Zone of skin (tissue), 1 donor: ENCODE data around the genes RNF175, SFRP2, FGB and MAP9.

DNA sequence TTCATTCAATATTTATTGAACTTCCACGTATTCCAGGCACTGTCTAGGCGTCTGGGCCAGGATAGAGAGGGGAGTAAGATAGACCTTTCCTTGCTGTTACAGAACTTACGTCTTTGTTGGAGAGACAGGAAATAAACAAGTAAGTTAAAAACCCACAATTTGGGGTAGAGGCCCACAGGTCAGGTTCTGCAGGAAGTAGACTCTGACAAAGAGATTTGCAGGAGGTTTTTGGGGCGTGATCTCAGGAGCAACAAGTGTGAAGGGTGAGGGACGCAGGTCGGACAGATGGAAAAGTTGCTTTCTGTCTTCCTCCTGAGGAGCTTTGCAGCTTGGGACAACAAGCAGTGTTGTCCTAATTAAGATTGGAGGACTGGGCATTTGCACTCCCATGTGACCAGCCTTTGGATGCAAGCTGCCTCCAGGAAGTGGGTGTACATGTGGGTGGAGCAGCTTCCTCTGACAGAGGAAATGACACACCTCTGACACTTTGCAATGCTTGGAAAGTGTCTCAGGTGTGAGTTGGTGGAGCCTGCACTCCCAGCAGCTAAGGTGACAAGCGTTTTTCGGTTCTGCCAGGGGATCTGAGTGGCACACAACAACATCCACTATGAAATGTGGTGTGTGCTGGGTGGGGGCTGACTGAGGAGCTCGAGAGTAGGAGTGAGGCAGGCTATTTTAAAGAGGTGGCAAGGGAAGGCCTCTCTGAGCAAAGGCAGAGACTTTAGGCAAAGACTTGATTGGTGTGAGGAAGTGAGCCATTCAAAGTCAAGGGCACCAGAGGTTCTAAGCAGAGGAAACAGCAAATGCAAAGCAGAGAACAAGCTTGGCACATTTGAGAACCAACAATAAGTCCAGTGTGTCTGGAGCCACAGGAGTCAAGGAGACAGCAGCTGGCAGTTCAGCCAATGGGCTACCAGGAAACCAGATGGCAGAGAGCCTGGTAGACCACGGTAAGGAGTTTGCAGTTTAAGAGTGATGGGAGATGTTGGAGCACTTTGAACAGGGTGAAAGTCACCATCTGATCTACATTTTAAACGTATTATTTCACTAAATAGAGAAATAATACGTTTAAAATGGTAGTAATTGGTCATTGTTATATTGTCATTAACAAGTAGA lies 339.8 kb upstream of the GATB start:
- RRBS: no CpG with 5 or more reads among the region's 12 CpGs

- RRBS: no CpG with 5 or more reads among the region's 4 CpGs
Observed at GRCh38 chr4:152121088-152121436, 360.3 kb upstream of the GATB start.

DNA sequence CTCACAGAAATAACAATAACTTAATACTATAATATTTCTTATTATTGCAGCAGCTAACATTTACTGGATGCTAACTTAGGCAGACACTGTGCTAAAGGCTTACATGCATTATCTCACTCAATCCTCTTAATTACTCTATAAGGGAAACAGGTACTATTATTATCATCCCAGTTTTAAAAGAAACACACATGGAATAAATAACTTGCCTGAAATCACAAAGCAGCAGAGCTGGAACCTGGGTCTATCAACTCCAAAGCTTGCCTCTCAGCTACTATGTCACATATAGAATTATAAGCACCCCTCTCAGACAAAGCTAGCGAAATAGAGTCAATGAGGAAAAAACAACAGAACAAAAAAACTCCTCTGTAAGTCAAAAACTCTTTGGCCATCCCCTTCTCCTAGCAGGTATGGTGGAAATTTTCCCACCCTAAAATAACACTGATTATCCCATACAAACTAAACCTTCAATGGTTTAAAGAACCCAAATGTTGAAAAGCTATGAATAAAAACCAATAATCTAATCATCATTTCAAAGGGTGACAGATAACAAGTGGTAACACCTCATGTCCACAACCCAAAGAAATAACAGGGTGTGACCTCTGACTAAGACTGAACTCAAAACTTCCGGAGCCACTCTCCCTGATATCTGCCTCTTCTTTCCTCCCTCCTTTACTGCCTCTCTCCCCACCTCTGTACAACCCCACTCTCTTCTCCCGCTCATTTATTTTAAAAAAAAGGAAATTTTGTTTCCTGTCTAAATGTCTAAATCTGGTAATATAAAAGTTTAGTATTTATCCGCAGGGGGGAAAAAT lies 11.7 kb downstream of the FBXW7 start:
- RRBS: no CpG with 5 or more reads among the region's 4 CpGs

- RRBS: no CpG with 5 or more reads among the region's 16 CpGs
Observed at GRCh38 chr4:152591331-152591953, 55.5 kb upstream of the FBXW7 start.

GRCh38 chr4:152885143-152885568 lies 51.0 kb upstream of the FHDC1 start:
- RRBS: no CpG with 5 or more reads among the region's 5 CpGs

DNA sequence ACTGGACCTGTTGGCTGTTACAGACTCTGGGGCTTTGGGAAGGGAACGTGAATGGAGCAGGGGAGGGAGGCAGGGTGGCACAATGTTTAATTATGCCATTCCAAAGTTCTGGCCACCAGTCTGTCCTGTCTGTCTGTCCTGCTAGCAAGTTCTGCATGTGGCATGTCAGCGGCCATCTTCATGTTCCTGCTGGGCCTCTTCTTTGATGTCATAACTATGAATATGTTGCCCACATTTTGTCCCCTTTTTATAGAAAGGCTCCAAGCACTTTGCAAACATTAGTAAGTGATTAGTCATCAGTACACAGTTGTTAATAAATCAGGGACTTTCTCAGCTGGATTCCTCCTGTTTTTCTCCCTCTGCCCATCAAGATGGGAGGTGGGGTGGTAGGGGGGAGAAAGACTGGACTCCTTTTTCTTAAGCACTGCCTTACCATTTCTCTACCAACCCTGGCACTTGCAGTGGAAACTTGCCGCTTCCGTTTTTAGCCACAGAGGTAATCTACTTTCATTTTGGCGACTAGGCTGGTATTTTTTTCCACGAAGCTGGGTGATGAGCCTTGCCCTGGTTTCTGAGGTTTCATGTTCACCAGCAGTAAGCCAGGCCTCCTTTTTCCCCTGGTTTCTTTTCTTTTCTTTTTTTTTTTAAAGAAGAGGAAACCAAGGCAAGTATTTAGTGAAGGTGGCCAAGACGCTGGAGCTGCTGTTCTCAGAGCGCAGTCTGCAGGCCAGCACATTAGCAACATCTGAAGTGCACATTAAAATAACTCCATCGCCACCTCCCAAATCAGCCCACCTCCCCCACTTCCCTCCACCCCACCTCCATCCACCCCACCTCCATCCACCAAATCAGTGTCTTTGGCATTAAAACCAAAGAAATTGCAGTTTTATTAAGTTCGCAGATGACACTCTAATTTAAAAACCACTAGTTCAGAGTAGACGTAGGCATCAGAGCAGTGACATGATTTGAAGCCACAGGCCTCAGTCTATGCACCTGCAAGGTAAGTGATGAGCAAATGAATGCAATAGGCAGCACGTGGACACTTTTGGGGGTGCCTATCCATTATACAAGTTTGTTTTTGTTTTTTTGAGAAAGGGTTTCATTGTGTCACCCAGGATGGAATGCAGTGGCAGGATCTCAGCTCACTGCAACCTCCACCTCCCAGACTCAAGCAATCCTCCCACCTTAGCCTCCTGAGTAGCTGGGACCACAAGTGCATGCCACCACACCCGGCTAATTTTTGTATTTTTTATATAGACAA lies 88.3 kb upstream of the TRIM2 start:
- RRBS: no CpG with 5 or more reads among the region's 13 CpGs

GRCh38 chr4:153223916-153224590 lies 19.8 kb downstream of the TRIM2 start:
- RRBS: no CpG with 5 or more reads among the region's 1 CpG

DNA sequence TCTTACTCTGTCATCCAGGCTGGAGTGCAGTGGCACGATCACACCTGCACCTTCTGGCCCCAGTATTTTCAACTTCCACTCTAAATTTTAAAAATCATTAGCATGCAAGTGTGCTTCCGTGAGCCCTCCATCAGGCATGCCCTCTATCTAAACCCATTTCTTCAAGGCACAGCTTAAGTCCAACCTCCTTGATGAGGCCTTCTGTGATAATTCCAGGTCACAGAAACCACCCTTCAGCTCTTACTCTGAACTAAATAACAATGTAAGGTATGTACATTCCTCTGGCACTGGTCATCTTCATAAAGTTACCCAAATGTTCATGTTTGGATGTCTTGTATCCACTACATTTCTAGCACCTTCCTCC lies 38.7 kb upstream of the TMEM131L start:
- RRBS: no CpG with 5 or more reads among the region's 2 CpGs

DNA sequence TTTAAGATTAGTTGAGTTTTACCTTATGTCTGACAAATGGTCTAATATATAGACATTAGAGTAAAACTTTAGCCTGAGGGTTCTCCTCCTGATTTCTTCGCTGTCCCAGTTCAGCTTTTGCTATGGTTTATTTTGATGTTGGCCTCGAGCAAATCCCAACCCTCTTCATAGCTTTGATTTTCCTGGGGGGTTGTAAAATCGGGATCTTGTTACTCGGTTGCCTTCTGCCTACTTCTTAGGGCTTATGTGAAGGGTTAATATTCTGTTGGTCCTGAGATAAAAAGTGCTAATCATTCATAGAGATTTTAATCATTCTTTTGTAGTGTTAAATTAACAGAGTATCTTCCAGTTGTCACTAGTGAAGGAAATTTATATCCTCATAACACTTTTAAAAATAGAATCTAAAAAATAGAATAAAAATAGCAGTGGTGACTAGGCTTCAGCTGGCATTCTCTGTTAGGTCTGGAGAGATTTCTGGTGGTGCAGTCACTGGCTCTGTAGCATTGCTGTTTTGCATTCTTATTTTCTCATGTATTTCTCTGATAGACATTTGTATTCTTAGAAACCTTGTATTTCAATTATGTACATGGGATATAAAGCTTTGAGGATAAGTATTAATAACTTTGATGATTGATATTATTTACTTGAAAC lies 87.5 kb downstream of the TMEM131L start:
- RRBS: no CpG with 5 or more reads among the region's 4 CpGs

DNA sequence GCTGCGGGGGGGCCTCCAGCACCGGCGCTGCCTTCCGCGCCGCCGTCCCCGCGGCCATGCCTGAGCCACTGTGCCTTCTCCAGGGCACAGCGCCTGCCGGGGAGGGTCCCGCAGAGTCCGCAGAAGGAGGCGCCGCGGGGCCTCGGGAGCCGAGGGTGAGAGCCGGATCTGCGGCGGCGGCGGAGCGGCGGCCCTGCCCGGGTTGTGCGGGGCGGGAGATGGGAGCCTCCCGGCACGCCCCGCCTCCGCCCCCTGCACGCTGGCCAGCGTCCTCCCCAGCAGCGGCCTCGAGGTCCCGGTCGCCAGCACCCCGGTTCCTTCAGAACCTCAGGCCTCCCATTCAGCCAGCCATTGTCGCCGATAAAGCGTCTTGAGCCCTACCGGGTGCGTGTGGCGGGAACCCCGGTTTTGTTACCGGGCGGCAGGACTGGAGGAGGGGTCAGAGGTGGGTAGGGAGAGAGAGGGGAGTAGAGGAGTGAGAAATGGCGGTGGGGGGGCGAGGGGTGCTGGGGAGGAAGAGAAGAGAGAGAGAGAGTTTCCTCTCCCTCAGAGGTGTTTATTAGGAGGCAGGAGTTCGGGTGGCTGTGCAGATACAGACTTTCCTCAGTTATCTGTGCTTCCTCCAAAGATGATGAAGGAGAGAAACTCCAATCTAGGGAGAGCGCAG lies at the start of gene RNF175:
TSS of gene RNF175 (minus strand) at position 220 of the 667 bp plus-strand sequence.
- RRBS: 3% methylated on average over 40 of the region's 52 CpGs

DNA sequence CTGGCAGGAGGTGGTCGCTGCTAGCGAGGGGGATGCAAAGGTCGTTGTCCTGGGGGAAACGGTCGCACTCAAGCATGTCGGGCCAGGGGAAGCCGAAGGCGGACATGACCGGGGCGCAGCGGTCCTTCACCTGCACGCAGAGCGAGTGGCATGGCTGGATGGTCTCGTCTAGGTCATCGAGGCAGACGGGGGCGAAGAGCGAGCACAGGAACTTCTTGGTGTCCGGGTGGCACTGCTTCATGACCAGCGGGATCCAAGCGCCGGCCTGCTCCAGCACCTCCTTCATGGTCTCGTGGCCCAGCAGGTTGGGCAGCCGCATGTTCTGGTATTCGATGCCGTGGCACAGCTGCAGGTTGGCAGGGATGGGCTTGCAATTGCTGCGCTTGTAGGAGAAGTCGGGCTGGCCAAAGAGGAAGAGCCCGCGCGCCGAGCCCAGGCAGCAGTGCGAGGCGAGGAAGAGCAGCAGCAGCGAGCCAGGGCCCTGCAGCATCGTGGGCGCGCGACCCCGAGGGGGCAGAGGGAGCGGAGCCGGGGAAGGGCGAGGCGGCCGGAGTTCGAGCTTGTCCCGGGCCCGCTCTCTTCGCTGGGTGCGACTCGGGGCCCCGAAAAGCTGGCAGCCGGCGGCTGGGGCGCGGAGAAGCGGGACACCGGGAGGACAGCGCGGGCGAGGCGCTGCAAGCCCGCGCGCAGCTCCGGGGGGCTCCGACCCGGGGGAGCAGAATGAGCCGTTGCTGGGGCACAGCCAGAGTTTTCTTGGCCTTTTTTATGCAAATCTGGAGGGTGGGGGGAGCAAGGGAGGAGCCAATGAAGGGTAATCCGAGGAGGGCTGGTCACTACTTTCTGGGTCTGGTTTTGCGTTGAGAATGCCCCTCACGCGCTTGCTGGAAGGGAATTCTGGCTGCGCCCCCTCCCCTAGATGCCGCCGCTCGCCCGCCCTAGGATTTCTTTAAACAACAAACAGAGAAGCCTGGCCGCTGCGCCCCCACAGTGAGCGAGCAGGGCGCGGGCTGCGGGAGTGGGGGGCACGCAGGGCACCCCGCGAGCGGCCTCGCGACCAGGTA lies at the start of gene SFRP2:
TSS of gene SFRP2 (minus strand) at position 738 of the 1,061 bp plus-strand sequence.
- RRBS: 5% methylated on average over 28 of the region's 90 CpGs

GRCh38 chr4:154562423-154563282 lies at the start of gene FGB:
Gene FGB (plus strand): TSS chr4:154563011.
- RRBS: no CpG with 5 or more reads among the region's 3 CpGs

GRCh38 chr4:154586165-154586904 lies 4.2 kb downstream of the FGA start:
- RRBS: 100% methylated on average over 1 of the region's 14 CpGs

DNA sequence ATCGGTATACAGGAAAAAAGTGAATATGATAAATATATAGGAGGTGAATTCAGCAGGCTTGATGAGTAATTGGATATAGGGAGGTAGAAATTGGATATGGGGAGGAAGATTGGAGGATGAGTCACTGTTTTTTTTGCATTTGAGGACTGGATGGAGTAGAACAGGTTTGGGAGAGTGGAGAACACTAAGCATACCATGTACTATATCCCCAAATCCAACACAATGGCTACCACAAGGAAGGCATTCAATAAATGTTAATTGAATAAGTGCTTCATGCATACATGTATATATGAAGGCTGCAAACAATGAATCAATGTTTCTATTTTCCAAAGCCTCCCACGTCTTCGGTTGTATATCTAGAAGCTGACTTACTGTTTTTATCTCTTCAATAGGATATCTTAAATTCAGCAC lies 9.7 kb downstream of the FGG start:
- RRBS: no CpG with 5 or more reads among the region's 3 CpGs

DNA sequence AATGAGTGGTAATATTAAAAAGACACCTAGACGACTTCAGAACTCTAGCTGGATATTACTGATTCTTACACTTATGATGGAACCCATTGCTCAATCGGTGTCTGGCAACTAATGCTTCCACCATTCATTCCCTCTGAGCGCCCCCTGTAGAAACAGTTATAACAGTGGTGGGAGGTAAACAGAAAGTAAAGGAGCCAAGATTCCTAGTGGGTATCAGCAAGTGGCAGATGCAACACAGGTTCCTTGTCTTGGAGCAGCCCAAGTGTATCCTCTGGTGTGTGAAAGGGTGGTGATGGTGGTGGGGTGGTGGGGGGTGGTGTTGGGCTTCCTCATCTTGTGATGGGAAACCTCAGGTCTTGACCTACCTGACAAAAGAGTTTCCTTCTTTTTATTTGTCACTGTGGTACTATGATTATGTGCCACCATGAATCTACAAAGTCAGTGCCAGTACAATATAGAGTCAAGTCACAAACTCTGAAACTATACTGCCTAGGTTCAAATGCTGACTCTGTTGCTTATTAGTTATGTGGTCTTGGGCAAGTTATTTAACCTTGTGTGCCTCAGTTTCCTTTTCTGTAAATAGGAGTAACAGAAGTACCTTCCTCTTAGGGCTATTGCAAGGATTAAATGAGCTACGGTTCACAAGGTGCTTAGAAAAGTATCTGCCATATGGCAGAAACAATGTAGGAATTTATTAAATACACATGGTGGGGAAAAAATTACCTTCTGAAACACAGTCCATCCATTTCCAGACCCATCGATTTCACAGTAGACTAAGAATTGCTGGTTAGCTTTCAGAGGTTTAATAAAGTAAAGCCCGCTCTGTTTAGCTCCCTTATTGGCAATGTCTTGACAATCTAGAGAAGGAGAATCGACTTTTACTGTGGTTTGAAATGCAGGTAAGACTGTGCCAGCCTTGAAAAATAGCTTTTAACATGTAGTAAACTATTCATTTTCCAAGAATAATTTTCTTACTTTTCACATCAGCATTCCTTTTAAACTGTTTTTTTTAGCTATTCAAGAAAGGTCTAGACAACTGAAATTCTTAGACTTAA lies 3.2 kb downstream of the FGG start:
- RRBS: no CpG with 5 or more reads among the region's 7 CpGs

DNA sequence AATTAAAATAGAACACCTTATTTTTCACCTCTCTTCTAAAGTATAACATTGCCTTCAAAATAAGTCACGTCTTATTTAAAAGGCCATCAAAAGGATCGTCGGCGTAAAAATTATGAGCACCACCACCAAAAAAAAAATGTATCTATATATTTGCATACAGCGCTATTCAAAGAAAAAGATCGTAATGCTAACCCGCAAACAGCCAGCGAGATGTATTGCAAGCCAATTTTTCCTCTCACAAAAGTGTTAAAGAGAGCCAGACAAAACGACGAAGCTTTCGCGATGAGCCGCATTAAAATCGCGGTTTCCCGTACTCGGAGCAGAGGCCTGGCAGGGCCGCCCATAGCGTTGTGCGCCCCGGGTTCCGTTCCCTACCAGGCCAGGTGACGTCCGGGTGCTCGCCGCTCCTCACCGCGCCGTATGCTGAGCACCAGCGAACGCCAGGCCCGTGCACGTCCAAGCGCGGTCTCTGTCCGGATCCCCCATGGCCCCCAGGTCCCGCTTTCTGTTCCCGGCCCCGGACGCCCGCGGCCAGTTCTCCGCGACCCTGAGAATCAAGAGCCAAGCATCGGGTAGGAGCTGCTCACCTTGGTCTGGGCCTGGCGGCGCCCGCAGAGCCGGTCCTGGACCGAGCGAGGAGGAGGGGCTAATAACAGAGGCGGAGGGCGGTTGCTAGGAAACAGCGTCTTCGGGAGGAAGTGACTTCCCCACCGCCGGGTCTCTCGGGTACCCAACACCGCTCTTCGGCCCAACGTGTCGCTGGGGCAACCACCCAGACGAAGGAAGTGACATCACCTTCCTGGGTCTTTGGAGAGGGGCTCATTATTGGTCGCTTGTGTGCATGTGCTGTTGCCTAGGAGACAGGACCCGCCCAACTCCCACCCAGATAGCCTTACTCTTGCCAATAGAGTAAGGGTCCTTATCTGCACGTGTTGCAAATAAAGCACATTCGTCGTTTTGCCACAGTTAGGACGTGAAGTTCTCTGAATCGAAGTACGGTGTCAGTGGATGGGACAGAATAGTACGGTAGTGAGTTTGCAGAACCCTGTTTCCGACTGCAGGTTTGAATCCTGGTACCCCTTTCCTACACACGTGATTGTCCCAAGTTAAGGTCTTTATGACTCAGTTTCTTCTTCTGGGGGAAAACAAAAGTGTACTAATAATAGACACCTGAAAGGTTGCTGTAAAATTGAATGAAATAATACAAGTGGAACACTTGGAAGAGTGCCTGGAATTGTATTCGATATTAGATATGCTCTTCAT lies at the start of gene MAP9:
TSS of gene MAP9 (minus strand) at position 782 of the 1,263 bp plus-strand sequence.
- RRBS: 3% methylated on average over 28 of the region's 75 CpGs

DNA sequence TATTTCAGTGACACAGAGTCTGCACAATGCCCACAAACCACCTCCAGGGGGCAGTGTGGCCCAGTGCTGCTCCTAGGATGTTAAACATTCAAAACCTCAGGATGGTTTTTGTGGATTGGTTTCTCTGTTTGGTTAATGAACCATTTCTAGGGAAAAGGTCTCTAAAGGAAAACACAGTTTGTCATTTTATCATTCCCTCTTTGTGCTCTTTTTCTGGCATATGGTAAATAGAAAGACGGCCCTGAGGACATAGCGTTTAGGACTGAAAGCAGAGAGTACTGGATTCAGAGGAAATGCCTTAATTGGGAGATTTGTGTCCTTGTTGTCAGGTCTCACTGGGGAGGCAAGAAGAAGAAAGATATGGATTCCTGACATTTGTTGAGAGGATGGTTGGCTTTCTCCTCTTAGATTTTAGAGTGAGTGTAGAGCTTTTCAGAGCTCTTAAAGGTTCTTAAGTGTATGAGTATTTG lies 65.7 kb upstream of the MAP9 start:
- RRBS: no CpG with 5 or more reads among the region's 2 CpGs

DNA sequence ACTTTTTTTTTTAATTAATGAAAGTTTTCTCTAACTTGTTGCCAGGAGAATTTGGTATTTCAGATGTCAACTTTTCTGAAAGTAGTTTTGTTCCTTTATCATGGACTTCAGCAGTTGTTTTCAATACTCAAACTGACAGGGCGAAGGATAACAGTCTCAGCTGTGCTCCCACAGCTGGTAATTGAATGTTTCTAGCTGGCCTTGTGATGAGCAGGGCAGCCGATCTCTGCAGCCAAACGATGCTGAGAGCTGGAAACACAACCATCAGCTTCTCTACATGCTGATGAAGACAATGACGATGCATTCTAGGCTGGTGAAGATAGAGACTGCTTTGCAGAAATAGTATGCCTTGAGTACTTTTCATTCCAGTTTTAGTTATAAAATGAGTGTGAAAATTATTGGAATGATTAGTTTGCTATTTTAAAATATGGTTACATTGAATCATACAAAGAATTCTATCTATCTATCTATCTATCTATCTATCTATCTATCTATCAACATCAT lies 130.1 kb upstream of the MAP9 start:
- RRBS: no CpG with 5 or more reads among the region's 4 CpGs

DNA sequence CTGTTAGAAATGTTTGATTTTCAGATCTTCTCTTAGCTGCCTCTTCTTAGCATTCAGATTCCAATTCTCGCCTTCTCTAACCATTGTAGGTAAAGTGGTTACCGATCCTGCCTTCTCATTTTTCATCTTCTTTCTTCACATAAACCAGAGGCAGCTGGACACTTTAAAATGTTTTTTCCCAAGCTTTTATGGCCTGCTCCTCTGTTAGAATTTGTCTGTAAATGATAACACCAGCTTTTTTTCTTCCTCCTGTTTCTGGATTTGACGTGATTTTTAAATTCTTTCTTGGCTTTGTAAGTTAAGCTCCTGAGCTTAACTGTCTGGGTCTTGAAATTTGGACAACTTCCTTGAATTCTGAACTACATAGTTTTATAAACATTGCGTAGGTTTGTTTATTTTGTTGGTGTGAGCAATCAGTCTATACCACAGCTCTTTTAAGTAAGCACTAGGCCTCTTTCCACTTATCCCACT lies 144.6 kb upstream of the GUCY1A1 start:
- RRBS: no CpG with 5 or more reads among the region's 4 CpGs